ENCODE measurements around a stretch of chr7.

DNA sequence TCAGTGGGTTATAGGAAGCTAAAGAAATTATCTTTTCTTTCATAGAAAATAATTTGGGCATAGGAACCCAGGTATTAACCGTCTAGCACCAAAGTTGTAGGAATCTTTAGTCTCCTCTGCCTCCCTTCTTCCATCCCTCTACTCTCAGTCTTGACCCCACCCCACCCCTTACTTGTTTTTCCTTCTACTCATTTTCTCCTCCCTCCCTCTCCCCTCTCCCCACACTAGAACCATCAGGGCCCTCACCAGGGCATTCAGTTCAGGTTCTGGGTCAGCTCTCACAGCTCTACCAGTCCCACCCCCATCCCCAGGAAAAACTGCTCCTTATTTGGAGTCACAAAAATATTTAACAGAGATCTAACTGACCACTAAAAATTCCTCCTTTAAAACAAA is 3.0 kb upstream of the COL1A2 start:
- PRO-cap: no peak

DNA sequence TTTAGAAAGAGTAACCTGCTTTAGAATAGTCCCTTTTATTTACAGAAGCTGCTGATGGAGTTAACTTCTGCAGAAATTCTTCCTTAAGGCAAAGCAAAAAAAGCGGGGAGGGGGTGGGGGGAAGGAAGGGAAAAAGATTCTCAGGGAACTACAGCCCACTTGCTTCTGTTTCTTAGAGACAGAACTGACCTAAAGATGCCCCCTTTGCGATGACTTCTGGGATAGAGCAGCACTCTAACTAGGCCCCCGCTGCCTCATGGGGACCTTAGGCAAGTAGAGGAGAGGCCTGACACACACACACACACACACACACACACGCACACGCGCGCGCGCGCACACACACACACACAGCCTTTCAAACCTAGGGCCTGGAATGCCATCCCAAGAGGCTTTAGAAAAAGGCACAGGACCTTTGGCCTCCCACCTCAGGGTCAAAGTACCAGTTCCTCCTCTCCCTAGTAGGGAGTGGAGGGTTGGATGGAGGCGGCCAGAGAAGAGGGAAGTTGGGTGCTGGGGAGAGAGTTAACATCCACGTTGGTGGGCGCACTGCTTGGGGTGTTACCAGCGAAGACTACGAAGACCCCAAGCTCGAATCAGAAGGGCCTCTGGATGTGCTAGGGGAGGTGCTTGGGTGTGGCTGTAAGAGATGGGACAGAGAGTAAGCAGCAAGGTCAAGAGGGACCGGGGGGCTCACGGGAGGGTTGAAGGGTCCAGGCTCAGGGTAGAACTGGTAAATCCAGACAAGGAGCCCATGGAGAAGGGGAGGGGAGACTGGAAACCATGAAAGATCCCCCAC is 1.3 kb upstream of the COL1A2 start:
- PRO-cap: no peak

DNA sequence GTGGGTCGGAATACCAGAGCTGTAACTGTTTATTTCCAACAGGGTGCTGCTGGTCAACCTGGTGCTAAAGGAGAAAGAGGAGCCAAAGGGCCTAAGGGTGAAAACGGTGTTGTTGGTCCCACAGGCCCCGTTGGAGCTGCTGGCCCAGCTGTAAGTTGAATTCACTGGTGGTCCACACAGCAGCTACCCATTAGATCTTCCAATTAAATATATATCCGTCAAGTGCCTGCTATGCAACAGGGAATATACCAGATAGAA is 25.7 kb downstream of the COL1A2 start:
- PRO-cap: no peak

GRCh38 chr7:94424065-94424551 is 29.4 kb downstream of the COL1A2 start:
- PRO-cap: no peak

- PRO-cap: no peak
Observed at GRCh38 chr7:94956945-94957475, 49.6 kb downstream of the PPP1R9A start.

DNA sequence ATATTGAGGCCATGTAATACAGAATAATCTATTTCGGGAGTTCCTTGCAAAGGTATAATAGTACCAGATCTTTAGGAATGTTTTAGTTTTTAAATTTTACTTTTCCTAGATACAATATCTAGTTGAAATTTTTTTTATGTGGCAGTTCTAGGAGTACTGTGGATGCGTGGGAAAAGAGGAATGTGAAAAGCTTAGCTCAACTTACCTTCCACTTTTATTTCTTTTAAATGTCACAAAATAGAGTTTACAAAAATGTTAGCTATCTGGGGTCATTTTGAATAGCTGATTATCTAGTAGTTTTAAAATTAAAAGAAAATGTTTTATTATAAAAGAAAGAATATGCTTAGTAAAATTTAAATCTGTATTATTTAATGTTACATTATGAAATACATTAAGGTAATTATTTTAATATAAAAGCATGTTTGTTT is 164.0 kb downstream of the PPP1R9A start:
- PRO-cap: no peak

GRCh38 chr7:95590272-95591024 is 5.9 kb downstream of the PDK4 start:
- PRO-cap: no peak

- PRO-cap: no peak
Observed at GRCh38 chr7:95595254-95595625, 1.1 kb downstream of the PDK4 start.

- PRO-cap: no peak
Observed at GRCh38 chr7:95837736-95838132, 65.4 kb downstream of the DYNC1I1 start.

GRCh38 chr7:96044495-96044975 is 272.2 kb downstream of the DYNC1I1 start:
- PRO-cap: no peak

GRCh38 chr7:96242309-96243046 is 79.4 kb downstream of the SLC25A13 start:
- PRO-cap: no peak

GRCh38 chr7:96270636-96271282 is 51.1 kb downstream of the SLC25A13 start:
- PRO-cap: no peak

DNA sequence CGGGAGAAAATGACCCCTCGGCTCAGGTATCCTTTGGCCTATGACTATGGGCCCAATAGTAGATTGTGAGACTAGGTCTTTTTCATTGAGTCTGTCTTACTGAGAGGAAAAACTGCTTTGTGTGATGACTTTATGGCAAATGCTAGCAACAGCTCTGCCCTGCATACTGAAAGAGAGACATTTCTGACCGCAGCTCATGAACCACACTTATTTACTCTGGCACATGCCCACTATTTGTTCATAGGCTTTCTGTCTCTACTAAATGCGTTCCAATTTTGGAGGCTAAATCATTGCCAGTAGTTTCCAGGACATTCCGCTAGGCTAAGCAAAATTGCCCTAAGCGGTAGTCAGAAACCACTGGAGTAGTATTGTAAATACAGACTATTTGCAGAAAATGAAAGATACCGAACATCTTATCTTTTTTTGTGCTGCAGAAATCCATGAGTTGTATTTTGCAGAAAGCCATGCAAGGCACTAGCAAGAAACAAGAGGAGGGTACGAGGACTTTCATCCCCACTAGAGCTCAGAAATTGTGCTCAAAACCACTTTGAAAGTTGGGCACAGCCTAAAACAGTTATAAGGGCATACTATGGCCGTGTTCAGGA is 55.5 kb upstream of the DLX6 start:
- PRO-cap: no peak

DNA sequence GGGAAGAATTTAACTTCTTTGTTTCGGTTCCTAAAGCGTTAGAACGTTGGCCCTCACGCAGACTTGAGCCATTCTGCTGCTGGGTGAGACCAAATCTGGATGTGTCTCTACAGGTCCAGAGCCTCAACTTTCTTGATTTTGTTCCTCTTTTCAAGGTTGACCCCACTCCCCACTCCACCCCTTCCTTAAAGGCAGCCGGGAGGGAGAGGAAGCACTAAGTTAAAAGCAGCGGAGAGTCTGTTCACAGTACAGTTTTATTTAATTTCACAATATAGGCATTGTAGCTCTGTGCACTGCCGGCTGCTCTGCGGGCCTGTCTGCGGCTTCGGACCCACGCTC is 2.5 kb upstream of the DLX5 start:
- PRO-cap: no peak

GRCh38 chr7:97027521-97027893 is 2.9 kb upstream of the DLX5 start:
- PRO-cap: no peak

DNA sequence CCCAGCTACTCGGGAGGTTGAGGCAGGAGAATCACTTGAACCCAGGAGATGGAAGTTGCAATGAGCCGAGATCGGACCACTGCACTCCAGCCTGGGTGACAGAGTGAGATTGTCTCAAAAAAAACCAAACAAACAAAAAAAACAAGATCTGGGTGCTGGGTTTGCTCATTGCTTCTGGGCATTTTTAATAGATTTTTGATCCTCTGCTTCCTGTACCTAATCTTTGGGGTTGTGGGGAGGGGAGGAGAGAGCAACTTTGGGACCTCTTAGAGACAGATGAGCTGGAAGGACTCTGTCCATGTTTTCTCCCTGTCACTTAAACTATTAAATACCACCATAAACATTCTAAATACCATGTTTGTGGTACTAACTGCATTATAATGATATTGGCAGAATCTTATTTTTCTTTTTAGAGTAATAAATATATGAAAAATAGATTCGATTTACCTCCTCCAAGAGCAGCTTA is 11.2 kb downstream of the LMTK2 start:
- PRO-cap: no peak

GRCh38 chr7:98212354-98213519 is 1.5 kb downstream of the BHLHA15 start:
- PRO-cap: no peak

- PRO-cap: no peak
Observed at GRCh38 chr7:98228756-98229597, 17.7 kb downstream of the BHLHA15 start.

- PRO-cap: no peak
Observed at GRCh38 chr7:98366602-98366991, 34.3 kb downstream of the BAIAP2L1 start.

DNA sequence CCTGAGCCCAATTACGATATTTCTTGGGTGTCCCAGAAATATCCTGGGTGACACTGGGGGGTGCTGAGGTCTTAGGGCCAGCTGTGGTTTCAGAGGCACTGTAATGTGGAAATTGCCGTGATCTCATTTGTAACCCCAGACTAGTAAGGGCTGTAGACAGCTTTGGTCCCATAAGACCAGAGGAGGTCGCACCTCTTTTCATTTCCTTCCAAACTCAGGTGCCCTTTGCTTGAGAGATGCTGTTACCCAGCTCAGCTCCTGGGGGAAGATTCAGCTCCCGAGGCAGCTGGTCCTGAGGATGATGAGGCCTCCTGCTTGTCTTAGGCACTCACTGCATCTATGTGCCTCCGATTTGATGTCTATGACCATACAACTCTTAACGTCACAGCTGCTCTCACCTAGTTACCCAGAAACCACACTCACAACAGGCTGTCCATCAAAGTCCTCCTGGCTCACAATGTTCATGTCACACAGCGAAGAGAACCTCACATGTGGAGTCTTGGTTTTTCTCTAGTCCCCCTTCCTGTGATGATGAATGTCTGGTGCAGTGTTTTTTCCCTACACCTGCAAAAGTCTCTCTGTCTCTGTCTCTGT is 102.4 kb upstream of the NPTX2 start:
- PRO-cap: no peak